Helper T cell (primary cell): ENCODE measurements around the genes IFRD1, PPP1R3A and MDFIC.

DNA sequence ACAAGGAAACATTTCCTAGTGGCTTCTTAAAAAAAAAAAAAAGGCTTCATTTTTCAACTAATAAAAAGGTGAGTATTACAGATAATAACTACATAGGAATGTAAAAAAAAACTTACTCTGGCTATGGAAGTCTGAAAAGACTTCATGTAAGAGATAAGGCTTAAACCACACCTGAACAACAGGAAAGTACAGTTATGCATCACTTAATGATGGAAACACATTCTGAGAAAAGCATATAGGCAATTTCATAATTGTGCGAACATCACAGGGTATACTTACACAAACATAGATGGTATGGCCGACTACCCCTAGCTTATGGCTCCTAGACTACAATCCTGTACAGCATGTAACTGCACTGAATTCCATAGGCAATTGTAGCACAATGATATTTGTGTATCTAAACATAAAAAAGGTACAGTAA lies 224.8 kb downstream of the LRRN3 start:
- PRO-cap, 2 experiments: no peak in any of the 2 experiments

- PRO-cap, 2 experiments: no peak in any of the 2 experiments
Observed at GRCh38 chr7:111540140-111540559, 22.1 kb downstream of the IMMP2L start.

DNA sequence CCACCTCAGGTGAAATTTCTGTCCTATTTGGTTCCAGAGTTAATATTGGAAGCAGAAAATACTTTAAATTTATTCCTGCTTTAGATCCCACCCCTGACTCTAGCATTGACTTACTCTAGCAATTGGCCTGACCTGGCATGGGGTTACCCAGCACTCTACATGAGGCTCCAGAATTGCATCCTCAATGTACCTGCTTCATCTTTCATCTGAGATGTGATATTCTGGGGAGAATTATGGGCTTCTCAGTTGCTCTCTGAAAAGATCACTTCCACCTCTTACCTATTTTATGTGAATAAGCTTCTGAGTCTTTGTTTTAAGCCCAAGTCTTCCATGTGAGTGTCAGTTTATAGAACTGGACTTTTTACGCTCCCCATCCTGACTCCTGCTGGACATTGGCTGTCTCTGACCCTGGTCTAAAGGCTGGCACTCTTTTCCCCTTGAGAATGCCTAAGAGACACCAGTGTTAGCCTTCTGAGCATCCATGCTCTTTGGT lies 148.4 kb upstream of the IMMP2L start:
- PRO-cap, 2 experiments: peak in 2 of 2 experiments; most common minus-strand start position 252 of the sequence (in 2)

DNA sequence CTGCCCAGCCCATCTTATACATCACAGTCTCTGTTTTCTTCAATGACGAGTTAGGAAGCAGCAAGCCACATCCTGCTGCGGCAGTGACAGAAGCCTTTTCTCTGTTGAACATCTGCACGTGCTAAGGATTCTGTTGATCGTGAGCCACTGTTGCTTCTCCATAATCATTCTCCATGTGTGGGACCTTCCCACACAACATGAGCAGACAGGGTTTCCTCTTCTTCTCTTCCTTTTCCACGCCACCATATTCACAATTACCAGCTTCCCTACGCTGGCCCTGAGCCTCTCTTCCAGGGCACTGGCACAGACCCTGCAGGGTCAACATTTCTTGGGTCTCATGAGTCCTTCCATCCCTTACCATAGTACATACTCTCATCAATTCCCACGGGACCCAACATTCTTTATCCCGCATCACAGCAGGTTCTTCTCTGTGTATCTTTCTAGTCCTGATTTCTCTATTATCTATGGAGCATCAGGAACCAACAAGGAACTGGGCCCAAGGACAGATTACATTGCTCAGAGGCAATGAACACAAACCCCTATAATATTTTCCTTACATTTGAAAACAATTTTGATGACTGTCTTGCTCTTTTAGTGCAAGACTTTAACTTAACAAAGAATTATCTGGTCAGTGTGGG lies 298.2 kb upstream of the IMMP2L start:
- PRO-cap, 2 experiments: no peak in any of the 2 experiments

DNA sequence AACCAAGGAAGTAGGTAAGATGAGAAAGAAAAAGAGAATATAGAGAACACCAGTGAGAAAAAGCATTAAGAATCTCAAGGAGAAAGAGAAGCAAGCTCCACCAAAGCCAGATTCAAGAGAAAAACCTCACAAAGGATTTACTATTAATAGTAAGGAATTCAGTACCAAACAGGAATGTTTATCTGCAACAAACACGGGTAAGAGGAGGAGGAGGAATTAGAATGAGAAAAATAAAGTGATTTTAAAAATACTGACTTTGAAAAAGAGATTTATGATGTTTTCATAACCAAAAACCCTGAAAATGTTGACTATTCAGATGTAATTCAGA lies 311.3 kb upstream of the IMMP2L start:
- PRO-cap, 2 experiments: no peak in any of the 2 experiments

- PRO-cap, 2 experiments: no peak in any of the 2 experiments
Observed at GRCh38 chr7:112144109-112144639, 62.0 kb downstream of the DOCK4 start.

DNA sequence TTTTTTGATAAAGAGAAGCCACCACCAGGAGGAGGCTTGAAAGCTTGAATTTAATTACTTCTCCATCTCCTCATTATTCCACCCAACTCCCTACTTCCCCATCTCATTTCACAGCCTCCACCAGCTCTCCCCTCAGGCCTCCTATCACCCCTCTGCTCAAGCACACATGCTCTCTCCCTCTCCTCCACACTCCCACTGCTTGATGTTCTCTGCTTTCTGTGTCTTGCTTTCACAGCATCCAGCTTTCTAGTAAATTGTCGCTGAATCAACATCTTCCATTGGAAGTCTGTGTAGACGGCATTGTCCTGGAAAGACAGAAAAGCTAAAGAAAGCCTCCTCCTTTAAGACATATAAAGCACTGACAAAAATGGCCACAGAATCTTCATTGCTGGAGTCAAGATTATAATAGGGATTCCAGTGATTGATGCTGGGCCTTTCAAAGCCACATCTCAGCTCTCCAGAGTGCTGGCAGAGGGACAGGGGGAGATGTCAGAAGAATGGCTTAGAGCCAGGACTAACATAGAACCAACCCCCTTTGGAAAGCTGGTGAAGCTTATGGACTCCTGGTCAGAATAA lies 58.3 kb downstream of the DOCK4 start:
- PRO-cap, 2 experiments: no peak in any of the 2 experiments

GRCh38 chr7:112449826-112450884 lies at the start of gene IFRD1:
IFRD1 (plus strand) TSS chr7:112450460.
- PRO-cap, 2 experiments: peak in 2 of 2 experiments; most common plus-strand start chr7:112450460 (in 2); most common minus-strand start chr7:112450841 (in 2)

GRCh38 chr7:112617735-112618296 lies 137.0 kb downstream of the LSMEM1 start:
- PRO-cap, 2 experiments: no peak in any of the 2 experiments

DNA sequence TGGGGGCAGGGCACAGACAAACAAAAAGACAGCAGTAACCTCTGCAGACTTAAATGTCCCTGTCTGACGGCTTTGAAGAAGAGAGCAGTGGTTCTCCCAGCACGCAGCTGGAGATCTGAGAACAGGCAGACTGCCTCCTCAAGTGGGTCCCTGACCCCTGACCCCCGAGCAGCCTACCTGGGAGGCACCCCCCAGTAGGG lies 22.8 kb downstream of the BMT2 start:
- PRO-cap, 2 experiments: no peak in any of the 2 experiments

DNA sequence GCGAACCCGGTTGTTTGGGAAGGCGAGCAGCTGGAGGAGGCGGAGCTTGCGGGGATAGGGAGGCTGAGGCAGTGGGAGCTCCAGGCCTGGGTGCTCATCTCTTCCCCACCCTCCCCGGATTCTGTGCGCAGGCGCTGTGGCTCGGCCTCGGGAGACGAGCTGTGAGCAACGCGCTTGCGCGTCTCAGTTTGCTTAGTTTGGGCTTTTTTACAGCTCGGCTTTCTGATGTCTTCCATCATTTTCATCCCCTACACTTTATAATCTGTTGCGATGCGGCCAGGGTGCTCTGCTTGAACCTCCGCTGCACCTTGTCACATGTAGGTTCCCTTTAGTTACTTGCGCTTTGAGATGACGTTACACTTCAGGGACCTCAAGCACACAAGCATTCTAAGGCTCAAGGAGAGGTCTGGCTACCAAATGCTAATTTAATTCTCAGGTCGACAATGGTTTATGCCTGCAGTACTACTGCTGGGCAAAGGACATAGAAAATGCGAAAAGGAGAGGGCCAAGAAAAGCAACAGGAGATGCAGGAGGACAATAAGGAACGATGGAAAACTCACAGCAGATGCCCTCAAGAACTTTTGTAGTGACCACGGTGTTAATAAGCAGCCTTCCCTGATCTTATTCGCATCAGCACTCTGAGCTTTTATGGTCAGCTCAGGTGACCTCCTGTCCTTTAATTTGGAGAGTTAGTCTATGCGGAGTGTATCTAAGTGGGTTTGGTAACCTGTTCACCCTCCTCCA lies 479 bp upstream of the BMT2 start:
- PRO-cap, 2 experiments: peak in 2 of 2 experiments; most common plus-strand start position 128 of the sequence (in 1); most common minus-strand start position 264 of the sequence (in 1)

DNA sequence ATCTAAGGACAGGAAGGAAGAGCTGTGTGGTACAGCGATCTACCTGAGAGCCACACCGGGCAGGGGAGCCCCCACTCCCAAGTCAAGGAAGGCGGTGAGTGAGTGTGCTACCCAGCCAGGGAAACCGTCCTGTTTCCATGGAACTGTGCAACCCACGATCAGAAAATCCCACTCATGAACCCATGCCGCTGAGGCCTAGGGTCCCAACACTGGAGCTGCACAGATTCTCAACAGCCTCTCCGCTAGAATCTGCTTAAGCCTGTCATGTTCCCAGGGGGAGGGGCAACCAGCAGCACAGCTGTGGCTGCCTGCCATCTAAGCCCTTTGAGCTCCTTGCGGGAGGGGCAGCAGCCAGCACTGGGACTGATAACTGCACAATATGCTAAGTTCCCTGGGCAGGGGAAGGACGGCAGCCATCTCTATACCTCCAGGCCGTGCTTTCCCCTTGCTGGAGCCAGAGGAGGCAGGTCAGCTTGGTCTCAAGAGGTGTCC lies 213.0 kb upstream of the SMIM30 start:
- PRO-cap, 2 experiments: no peak in any of the 2 experiments

DNA sequence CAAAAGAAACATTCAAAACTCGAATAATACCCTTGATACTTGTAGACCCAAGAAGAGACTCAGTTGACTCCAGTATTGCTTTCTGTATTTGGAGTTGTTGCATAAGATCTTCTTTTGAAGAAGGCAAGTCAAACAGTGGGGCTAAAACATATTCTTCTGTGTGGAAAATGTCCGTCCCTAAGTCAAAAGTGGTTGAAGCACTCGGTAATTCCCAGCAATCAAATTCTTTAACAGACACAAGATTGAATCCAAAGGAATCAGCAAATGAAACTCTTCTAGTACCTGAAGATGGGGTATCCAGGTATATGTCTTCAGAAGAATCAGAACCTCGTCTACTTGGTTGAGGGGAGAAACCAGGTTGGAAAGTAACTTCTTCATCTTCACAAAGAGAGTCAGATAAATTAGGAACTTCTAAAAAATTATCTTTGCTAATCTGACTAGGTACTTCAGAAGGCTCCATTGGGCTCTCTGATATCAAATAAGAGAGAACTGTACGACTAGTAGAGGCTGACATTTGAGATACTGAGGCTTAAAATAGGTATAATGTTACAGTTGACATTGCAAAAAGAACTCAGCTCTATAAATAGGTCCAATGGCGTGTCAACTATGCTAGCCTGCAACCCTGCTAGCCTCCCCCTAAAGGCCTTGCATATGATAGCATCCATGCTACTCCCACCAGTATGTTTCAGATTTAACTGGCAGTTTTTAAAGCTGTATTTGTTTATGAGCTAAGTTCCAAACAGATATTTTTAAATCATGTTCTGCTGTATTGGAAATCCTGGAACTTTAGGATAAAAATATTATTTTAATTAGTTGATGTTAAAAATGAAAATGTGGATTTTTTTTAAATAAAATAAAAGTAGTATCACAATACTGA lies at the start of gene PPP1R3A:
Gene PPP1R3A, minus strand, starts transcription at position 473 of the 877 bp plus-strand sequence.
- PRO-cap, 2 experiments: no peak in any of the 2 experiments

DNA sequence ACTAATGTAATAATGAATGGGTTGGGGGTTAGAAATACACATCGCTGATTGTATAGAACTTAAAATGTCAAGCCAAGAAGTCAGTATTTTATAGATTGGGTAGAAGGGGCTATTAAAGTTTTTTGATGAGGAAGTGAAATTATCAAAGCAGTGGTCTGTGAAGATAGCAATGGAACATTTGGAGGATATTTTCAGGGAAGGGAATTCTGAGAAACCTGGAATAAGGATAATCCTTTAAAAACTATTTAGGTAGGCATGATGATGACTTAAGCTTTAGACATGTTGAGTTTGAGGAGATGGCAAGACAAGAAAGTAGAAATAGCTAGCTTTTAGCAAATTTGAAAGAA lies 126.2 kb downstream of the FOXP2 start:
- PRO-cap, 2 experiments: no peak in any of the 2 experiments

- PRO-cap, 2 experiments: no peak in any of the 2 experiments
Observed at GRCh38 chr7:114661792-114662384, 247.3 kb downstream of the FOXP2 start.

DNA sequence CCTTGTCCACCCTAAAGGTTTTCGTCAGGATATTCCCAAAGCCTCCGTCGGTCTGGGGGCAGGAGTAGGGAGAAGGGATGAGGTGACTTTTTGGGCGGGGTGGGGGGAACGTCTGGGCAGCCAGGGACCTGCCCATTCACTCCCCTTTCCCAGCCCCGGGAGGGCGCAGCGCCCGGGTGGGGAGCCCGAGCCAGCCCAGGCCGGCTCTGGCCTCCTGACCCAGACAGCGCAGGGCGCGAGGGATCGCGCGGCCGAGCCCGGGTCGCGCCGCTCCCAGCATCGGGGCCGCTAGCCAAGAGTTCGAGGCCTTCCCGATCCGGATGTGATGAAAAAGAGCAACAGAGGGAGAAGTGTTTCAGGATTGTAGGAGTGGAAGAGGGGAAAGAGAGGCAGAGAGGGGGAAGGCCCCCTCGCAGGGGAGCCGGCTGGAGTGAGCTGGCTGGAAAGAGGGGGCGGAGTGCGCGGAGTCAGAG lies at the start of gene MDFIC:
Gene MDFIC, plus strand, starts transcription at position 135 of the 473 bp plus-strand sequence.
- PRO-cap, 2 experiments: no peak in any of the 2 experiments

GRCh38 chr7:114949927-114950430 lies 28.1 kb downstream of the MDFIC start:
- PRO-cap, 2 experiments: no peak in any of the 2 experiments

GRCh38 chr7:115117067-115117455 lies 195.2 kb downstream of the MDFIC start:
- PRO-cap, 2 experiments: no peak in any of the 2 experiments

DNA sequence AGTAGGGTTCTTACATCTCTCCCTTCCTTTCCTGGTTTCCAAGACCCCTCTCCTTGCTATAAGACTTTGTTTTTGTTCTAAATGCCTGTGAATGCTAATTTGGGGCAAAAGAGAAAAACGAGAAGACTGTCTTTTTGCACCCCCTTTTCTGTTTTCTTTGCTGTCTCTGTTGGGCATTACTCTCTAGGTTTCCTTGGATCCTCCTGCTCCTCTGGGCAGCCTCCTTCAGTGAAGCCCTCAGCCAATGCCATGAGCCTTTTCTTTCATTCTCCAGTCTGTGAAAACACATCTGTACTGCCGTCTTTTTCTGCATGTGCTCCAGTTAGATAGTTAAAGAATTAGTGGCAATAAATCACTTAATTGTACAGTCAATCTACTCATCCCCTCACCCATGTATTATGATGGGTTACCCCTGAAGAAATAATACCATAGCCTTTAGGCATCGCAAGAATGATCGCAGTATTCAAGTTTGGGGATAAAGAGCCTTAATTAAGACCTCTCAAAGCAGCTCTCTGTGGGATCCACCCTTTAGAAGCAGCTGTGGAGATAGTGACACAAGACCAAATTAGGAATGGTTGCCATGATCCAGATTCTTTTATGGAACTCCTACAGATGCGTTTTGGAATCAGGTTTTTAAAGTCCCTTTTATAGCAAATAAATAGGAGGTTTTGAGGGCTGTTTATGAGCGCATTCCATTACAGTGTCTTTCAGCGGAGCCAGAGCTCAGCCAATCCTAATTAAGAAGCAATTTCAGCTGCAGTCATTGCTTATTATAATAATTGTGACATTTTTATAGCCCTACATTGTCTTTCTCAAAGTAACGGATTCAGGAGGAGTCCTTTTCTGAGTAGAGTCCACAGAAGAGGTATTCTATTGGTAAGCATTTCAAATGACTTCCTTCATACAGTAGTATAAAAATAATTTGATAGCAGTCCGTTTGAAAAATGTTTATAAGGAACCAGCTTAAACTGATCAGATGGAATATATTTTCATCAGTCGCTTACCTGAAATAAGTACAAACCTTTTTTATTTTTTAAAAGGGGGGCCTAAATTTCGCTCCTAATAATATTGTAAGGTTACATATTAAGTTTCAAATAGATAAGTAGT lies 12.2 kb downstream of the TES start:
- PRO-cap, 2 experiments: no peak in any of the 2 experiments

GRCh38 chr7:116449403-116449823 lies 50.1 kb upstream of the CAV2 start:
- PRO-cap, 2 experiments: no peak in any of the 2 experiments